Peripheral blood mononuclear cell (primary cell): ENCODE measurements around a stretch of chr7.

GRCh38 chr7:20797203-20797642, 10.5 kb upstream of the SP8 start:
- PRO-cap, 8 experiments = no peak in any of the 8 experiments

DNA sequence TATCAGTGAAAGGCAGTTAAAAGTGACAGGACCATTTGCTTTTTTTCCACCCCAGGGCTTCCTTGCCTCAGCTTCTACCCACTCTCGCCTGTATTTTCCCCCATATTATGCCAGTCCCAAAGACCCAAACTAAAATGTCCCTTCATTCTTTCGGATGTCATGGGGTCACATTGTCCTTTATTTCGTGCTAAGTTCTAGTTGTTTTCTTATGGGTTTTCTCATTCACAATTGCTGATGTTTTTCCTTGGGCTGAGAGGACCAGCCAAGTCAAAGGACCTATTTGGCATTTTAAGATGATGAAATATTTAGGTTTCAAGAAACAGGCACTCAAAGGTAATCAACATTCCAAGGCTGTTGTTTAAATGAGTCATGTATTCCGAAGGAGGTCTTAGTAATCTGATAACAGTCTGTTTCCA, 74.0 kb downstream of the DNAH11 start:
- PRO-cap, 8 experiments = no peak in any of the 8 experiments

DNA sequence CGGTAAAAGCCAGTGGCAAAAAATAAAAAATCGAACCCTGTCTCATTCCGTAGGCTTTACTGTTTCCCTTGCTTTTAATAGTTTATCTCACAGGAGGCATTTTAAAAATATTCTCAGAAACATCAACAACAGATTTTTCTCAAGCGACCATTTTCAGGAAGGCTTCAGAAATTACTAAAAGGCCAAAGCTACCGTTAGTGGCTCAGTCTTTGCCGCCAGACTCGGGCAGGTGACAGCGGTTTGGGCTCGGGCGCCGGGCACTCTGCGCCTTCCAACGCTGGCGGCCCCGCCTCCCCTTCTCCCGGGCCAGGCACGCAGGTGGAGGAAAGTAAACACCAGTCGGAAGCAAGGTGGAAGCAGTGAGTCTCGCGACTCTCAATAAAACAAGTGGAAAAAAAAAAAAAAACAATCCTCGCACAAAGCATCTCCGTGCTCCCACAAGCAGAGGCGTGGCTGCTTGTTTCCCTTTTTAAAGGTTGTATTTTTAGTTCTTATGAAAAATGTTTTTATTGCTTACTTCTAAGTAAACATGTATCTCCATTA, 1.1 kb downstream of the CDCA7L start:
- PRO-cap, 8 experiments = peak in 7 of 8 experiments; most common plus-strand start position 205 of the sequence (in 7); most common minus-strand start position 300 of the sequence (in 1)

DNA sequence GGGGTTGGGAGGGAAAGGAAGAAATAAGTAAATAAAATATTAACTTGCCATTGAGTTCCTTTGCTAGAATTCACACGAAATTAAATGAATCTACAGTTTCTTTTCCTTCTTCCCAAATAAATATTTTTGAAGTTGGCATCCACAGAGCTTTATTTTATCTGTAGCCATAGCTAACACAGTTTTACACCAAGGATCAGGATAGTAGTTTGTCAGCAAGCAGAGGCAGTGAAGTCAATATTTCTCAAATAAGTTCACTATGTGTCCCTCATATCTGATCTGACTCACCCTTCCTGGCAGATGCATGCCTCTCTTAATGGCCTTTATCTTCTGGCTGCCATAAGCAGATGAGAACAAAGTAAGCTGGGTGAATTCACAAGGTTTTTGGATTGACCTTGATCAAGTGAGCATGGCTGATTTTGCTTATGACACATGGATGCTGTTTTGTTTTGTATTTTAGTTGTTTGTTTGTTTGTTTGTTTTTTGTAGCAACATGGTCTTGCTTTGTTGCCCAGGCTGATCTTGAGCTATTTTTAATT, 6.2 kb downstream of the RAPGEF5 start:
- PRO-cap, 8 experiments = no peak in any of the 8 experiments

DNA sequence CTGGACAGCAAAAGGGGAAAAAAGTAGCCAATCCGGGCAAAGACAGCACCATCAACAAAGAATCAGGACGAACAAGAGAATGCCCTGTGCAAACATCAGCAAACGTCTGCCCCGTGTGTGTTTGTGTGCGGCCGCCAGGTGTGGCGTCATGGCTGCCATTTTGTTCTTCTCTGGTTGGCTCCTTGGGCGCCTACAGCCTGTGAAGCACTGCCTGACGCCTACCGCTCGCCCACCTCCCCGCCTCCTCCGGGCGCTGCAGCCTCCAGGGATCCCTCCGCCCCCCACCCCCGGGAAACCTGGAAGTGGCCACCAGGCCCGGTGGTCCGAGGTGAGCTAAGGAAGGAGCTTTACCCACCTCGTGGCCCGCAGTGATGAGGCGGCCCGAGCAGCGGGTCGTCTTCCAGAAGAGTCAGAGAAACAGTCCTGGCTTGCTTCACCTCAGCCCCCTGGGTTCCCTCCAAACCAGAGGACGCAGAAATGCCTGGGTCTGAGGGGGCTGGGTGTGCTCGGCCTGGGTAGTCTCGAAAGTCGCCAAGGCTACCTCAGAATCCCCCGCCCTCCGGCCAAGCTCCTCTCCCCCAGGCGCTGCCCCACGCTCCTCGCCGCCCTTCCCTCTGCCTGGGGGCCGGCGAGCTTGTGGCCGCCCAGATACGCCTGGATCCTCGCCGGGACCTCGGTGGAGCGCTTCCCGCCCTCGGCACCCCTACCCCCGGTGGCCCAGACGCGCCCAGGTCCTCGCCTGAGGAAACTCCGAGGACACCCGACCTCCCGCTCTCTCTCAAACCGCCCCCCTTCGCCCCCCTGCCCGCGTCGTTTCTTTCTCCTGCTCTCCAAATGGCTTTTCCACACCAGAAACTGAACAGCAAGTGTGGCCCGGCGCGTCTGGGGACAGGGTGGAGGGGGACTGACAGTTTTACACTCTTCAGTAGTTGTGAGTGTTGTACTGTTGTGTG, 61.7 kb upstream of the IL6 start:
- PRO-cap, 8 experiments = no peak in any of the 8 experiments

GRCh38 chr7:22726106-22726754, 770 bp upstream of the IL6 start:
- PRO-cap, 8 experiments = no peak in any of the 8 experiments

GRCh38 chr7:22879527-22879759, 56.8 kb upstream of the TOMM7 start:
- PRO-cap, 8 experiments = peak in 5 of 8 experiments; most common plus-strand start chr7:22879695 (in 2)

DNA sequence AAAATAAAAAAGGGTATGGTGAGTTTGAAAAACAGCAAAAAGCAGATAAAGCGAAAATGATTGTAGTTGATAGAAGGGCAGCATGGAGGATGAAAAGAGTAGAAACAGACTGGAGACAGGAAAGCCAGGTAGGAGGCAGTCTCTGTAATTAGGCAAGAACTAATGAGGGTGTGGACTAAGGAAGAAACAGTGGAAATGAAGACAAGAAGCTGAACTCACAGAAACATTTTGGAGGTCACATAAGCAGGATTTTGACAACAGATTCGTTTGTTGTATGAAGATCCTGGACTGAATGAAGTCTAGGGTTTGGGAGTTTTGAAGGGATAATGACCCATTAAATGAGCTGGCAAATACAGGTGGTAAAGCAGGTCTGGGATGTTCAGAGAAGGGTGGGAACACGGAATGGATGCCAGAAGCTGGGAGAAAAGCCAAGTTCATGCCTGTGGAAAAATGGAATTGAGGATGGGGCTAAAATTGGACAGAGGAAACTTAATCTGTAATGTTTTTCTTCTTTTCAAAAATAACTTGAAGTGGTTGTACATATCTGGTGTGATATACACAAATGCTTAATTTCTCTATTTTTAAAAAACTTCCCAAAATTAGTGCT, 1.2 kb upstream of the MALSU1 start:
- PRO-cap, 8 experiments = no peak in any of the 8 experiments

DNA sequence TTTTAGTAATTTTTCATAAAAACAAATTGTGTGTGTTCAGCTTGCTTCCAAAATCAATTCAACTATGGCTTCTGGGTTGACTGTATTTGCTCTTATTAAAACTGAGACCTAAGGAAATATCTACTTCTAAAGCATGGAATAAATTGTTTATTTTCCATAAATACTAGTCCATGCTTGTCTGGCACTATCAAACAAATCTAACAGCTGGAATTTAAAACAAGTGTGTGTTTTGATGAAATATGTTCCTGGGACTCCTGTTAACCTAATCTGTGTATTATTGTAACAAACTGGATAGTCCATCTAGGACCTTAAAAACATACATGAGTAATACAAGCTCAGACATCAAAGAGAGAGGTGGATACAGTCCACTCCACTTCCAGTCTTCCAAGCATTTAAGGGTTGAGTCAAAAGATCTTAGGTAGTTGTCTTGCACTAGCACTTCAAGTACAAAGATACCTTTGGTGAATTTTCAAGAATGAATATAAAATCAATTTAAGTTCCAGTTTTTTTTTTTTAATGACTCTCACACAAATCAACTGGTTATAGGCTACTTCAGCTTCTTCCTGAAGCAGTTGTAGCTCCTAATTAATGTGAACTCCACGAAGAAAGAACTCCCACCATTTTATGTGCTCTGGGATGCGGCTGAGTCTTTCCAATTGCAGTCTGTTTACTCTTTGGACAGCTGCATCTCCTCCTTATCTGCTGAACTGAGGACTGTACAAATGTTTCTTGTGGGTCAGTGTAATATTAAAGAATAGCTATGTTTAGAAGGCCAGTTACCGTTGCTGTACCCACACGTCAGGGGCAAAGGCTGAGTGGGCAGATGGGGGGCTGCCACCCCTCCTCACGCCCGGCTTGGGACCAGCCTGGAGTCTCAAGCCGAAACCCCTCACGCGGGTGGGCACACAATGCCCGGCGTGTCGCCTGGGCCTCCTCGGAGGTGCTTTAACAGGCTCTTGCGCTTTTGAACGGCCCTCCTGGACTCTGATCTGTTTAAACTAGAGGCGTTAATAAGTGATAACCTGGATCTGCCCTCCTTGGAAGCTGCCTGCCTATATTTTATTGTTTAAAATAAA, 2.8 kb upstream of the IGF2BP3 start:
- PRO-cap, 8 experiments = no peak in any of the 8 experiments

DNA sequence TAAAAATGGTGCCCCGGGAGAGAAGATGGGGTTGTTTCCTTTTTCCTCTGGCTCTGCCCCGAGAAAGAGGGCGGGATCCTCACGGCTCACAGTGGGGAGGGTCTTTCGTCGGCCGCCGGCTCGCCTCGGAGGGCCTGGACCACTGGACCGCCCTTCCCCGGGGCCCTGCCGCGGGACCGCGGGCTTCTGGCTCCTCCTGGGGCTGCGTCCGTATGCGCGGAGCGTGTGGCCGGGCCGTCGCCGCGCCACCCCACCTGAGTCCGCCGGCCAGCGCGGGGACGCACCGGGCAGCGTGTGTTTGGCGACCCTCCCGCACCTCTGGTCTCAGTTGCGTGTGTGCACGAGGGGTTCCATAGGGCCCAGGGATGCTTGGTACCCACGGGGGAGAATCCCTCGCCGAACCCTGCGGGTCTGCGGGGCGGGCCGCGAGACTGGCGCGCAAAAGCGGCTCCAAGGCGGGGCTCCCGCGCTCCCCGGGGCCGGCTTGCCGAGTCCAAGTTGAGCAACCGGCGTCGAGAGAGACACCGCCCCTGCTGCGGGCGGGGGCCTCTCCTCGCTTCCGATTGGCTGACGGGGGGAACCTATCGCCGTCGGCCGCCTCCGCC, 3.7 kb upstream of the IGF2BP3 start:
- PRO-cap, 8 experiments = no peak in any of the 8 experiments

DNA sequence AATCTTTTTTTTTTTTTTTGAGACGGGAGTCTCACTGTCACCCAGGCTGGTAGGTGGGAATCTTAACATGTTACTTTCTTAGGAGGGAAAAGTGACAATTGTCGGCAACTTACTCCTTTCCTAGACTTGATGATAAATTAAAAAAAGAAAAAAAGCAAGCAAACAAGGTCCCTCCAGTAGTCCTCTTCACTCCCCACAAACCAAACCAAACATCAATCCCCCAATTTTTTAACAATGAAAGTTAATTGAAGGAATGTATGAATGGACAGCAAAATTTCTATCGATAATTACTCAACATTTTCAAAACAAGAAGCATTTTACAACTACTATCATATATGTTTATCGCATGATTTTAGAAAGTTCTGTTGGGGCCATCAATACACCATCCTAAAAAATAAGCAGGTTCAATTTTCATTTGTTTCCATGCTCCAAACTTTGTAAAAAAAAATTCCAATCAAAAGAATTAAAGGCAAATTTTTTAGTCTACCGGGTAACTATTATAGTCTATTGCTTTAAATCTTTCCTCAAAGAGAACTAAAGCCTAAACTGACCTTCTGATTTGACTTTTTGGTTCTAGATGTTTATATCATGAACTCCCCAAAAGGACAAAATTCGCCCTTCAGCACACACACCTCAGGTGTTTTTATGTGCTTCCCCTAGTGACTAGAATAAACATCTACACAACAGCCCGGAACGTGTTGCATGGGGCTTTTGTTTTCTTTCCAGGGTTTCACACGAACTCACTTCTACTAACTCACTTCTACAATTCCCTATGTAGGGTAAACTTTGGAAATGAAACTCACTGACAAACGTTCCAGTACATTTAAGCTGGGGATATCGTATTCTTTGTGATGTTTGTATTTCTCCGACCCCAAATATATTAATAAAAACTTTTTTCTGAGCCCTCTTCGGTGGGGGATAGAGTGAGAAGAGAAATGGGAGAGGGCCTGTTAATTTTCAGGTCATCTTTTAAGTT, 1.6 kb downstream of the TRA2A start:
- PRO-cap, 8 experiments = peak in 7 of 8 experiments; most common plus-strand start position 714 of the sequence (in 7); most common minus-strand start position 619 of the sequence (in 6)

DNA sequence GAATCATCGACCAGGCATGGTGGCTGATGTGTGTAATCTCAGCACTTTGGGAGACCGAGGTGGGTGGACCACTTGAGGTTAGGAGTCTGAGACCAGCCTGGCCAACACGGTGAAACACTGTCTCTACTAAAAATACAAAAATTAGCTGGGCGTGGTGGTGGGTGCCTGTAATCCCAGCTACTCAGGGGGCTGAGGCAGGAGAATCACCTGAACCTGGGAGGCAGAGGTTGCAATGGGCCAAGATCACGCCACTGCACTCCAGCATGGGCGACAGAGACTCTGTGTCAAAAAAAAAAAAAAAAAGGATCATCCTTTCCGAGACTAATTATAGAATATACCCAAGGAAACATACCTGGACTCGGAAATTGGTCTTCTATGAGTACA, 8.1 kb downstream of the GSDME start:
- PRO-cap, 8 experiments = no peak in any of the 8 experiments

GRCh38 chr7:24781162-24781525, 23.9 kb upstream of the GSDME start:
- PRO-cap, 8 experiments = peak in 5 of 8 experiments; most common minus-strand start chr7:24781227 (in 5)

GRCh38 chr7:24821351-24822023, 64.2 kb upstream of the GSDME start:
- PRO-cap, 8 experiments = peak in 8 of 8 experiments; most common plus-strand start chr7:24821617 (in 6); most common minus-strand start chr7:24821495 (in 7)

- PRO-cap, 8 experiments = peak in 6 of 8 experiments; most common minus-strand start chr7:24907728 (in 5)
Observed at GRCh38 chr7:24907445-24908042, 72.4 kb downstream of the OSBPL3 start.

GRCh38 chr7:24922976-24923924, 56.7 kb downstream of the OSBPL3 start:
- PRO-cap, 8 experiments = no peak in any of the 8 experiments

DNA sequence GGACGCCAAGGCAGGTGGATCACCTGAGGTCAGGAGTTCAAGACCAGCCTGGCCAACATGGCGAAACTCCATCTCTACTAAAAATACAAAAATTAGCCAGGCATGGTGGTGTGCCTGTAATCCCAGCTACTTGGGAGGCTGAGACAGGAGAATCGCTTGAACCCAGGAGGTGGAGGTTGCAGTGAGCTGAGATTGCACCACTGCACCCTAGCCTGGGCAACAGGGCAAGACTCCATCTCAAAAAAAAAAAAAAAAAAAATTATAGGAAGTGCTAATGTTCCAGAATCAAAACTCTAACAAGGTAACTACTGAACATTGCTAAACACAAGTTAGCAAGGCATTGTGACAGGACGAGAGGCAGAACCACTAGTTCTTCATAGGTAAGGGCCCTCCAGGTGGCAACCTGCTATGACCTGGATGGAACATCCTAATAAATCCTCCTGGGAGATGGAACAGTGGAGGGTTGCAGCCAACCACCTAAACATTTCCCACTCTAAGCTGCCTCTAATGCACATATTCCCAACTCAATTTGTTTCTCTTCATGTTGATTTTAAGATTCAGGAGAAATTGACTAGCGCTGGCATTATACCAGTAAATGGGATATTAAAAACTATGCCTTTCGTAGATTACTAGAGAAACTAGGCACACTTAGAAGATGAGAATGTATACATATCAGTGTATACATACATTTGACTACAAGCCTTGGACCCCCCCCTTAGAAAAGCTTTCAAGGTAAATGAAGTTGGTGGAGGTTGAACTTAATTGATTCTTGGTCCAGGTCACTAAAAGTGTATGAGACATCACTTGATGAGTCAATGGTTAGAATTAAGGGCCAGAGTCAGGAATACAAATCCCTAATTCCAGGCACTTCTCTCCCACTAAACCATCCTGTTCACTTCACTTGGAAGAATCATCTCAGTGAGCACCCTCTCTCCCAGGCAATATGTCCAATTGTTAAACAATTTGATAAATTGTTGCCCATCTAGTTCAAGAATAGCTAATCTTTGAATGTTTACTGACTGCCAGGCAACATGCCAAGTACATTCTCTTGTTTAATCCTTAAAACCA, 9.8 kb downstream of the CYCS start:
- PRO-cap, 8 experiments = peak in 4 of 8 experiments; most common minus-strand start position 724 of the sequence (in 2)

GRCh38 chr7:25116964-25117534, 8.0 kb downstream of the CYCS start:
- PRO-cap, 8 experiments = no peak in any of the 8 experiments

- PRO-cap, 8 experiments = peak in 2 of 8 experiments; most common minus-strand start chr7:25122228 (in 2)
Observed at GRCh38 chr7:25121780-25122427, 3.2 kb downstream of the CYCS start.

DNA sequence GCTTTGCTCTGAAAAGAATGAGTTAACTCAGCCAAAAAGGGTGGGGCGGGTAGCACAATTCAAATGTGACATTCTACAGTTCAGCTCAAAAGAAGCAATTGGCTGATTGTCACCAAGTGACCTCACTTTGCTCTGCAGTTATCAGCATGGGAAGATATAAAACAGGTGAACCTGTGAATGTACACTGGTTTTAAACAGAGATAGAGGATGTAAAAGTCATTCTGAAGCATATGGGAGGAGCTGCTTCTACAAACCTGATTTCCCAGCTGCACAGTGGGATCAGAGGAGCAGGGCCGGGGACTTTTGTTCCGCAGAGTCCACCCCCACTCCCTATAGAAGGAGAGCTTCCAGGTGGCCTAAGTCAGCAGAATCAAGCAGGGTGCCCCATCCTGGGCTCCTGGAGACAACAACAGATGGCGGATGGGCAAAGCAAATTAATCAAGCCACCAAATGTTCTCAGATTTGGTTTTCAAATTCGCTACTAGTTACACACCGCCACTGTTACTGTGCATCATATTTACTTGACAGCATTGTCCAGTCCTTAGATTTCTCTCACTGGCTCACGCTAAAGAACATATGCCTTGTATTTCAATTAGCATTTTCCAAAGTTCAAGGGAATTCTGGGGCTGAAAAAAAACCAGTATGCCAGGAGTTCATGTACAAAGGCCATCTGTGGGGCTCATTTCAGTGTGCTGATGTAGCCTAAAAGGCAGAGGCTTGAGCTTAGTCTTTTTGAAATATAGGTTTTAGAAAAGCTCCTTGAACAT, 27.6 kb upstream of the NPVF start:
- PRO-cap, 8 experiments = no peak in any of the 8 experiments